AG10803 (cell line): ENCODE measurements around a stretch of chr22.

GRCh38 chr22:32205663-32206008, 763 bp upstream of the RFPL2 start:
- RRBS: 54% methylated on average over 4 of the region's 11 CpGs

GRCh38 chr22:32226400-32226735, 21.5 kb upstream of the RFPL2 start:
- RRBS: no CpG with 5 or more reads among the region's 3 CpGs

DNA sequence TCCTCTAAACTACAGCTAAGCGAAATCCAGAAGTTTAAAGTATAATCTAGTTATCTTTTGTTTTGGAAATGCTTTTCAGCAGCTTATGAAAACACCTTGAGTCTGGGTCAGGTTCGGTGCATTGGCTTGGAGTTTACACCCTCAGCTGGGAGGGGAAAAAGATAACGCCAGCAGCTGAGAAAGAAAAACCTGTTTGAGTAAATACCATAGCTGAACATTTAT, 252 bp upstream of the RTCB start:
- RRBS: no CpG with 5 or more reads among the region's 3 CpGs

DNA sequence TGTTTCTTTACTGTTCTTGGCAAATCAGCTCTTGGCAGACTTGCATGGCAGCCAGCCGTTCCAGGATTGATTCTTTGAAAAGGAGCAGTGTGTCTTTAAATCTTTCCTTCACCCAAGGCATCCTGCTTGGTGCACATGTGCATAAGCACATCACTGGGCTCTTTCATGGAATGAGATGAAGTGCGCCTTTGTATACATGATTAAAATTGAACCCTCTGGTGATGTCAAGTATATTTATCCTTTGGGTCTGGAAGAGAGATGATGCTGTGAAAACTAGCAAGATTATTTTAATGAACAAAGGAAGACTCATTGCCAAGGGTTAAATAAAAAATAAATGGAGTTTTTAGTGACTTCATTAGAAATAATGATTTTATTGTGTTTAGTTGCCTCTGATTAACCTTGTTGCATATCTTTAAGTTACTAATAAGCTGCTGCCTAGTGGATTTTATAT, 12.5 kb downstream of the FBXO7 start:
- RRBS: no CpG with 5 or more reads among the region's 2 CpGs

DNA sequence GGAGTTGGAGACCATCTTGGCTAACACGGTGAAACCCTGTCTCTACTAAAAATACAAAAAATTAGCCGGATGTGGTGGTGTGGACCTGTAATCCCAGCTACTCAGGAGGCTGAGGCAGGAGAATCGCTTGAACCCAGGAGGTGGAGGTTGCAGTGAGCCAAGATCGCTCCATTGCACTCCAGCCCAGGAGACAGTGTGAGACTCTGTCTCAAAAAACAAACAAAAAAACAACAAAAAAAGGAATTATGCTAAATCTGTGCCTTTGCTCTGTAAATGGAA, 21.6 kb downstream of the FBXO7 start:
- RRBS: no CpG with 5 or more reads among the region's 4 CpGs

- RRBS: no CpG with 5 or more reads among the region's 5 CpGs
Measured at GRCh38 chr22:32846377-32847179, 45.1 kb downstream of the TIMP3 start.

GRCh38 chr22:32852083-32853349, 51.0 kb downstream of the TIMP3 start:
- RRBS: no CpG with 5 or more reads among the region's 13 CpGs

DNA sequence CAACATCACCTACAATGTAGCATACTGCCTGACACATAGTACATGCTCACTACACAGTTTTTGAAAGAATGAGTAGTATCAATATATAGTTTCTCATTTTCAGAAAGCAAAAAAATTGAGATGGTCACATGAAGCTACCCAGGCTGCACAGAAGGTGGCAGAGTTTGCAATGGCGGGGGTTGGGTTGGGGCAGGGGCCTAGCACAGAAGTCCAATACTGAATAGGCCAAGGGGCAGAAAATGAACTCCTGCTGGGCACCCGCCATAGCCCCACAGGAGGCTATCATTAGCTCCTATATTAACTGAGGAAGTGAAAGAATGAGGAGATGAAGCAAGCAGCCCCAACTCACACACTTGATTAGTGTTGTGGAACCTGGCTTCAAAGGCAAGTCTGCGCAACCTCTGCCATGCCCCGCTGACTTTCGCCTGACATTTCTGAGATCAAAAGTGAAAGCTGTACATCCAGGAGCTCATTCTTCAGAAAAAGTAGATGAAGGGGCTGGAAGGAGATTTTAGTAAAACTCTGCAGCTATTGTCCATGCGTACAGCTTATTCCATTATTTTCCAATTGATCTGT, 241.3 kb upstream of the SYN3 start:
- RRBS: no CpG with 5 or more reads among the region's 6 CpGs

DNA sequence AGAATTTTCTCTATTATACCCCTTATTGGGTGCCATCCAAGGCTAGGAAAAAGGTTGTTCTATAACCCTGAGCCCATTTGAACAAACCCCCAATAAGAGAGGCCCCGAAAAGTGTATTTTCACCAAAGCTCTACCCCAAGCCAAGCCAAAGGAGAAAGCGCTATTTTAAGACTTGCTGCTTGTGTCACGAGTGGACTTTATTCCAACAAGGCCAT, 11.4 kb downstream of the LARGE1 start:
- RRBS: no CpG with 5 or more reads among the region's 3 CpGs

DNA sequence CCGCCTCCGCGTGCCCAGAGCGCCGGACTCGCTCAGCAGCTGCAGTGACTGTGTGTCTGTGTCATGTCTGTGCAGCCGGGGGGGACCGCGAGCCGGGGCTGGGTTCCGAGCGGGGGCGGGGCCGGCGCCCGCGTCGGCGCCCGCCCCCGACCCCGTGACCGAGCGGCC, 568 bp upstream of the LARGE1 start:
- RRBS: 1% methylated on average over 18 of the region's 24 CpGs

DNA sequence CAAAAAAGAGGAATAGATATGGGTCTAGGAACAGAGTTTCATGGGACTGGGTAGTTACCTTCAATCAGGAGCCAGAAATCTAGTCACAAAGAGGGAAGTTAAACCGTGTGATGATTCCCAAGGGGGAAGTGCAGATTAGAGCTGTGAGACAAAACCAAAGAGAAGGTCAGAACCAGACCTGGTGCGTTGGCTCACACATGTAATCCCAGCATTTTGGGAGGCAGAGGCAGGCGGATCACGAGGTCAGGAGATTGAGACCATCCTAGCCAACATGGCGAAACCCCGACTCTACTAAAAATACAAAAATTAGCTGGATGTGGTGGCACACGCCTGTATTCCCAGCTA, 42.2 kb upstream of the LARGE1 start:
- RRBS: no CpG with 5 or more reads among the region's 7 CpGs

GRCh38 chr22:35342151-35342466, 38.8 kb upstream of the HMOX1 start:
- RRBS: no CpG with 5 or more reads among the region's 6 CpGs

- RRBS: no CpG with 5 or more reads among the region's 14 CpGs
Measured at GRCh38 chr22:35351540-35352068, 29.3 kb upstream of the HMOX1 start.

DNA sequence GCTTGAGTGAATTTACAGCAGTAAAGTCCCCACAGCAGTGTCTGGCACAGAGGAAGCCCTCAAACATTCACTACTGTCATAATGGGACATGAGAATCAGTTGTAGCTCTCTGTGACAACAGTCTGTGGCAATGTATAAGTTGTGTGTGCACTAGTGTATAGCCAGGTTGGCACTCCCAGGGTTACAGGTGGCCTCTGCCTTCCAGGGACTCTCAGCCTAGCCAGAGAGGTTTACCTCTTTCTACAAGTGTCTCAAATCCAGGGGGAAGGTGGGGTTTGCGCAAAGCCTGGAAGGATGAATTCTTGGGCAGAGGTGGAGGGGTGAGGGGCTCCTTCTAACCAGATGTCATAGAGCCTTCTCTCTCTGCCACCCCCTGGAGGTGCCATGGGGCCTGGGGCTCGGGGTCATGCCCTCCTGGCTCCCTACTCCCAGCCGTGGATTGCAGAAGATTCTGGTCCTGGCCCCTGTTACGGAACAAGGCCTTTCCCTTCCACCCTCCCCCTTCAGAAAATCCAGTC, 6.6 kb downstream of the HMOX1 start:
- RRBS: no CpG with 5 or more reads among the region's 4 CpGs

DNA sequence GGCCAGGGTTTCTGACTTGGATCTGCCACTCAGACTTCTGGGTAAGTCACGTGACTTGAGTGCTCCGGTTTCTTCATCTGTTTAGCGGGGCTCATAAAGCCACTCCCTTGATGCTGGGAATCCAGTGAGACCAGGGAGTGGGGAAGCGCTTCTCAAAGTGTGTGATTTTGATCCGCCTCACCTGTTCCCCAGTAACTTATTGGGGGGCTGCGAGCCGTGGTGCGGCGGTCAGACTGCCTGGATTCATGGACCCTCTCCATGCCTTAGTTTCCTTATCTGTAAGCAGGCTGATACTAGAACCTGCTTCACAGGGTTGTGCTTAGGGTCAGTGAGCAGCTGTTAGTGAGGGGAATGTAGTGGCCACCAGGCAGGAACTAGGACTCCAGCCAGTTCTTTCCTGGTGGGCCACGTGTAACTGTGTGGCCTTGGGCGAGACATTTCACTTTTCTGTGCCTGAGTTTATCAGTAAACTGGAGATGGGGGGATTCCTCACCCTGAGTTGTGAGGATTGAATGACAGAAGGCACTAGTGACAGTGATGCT, 24.7 kb downstream of the MCM5 start:
- RRBS: no CpG with 5 or more reads among the region's 11 CpGs

GRCh38 chr22:35451941-35452959, 52.3 kb downstream of the MCM5 start:
- RRBS: no CpG with 5 or more reads among the region's 27 CpGs

GRCh38 chr22:35452960-35453649, 53.2 kb downstream of the MCM5 start:
- RRBS: no CpG with 5 or more reads among the region's 7 CpGs

DNA sequence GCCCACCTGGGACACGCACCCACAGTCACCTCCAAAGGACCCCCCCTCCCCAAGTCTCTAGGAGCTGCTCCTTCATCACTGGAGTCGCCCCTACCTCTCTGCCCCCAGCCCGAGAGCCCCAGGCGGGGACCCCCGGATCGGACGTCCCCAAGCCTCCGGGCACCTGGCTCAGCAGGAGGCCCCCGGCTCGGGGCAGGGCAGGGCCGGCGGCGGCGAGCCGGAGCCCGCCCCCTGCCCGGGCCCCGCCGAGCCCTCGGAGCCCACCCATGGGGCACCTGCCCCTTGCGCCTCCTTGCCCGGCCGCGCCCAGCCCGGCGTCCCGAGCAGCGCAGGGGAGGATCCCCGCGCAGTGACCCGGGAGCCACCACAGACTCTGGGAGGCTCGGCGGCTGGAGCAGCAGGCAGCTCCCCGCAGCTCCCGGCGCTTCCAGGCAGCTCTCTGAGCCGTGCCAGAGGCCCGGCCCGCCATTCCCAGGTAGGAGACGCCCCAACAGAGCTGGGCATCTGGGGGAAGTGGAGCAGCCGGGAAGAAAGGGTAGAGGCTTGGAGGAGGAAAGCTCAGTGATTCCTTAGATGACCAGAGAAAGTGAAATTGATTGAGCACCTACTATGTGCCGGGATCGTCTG, 508 bp downstream of the RASD2 start:
- RRBS: 5% methylated on average over 22 of the region's 43 CpGs

DNA sequence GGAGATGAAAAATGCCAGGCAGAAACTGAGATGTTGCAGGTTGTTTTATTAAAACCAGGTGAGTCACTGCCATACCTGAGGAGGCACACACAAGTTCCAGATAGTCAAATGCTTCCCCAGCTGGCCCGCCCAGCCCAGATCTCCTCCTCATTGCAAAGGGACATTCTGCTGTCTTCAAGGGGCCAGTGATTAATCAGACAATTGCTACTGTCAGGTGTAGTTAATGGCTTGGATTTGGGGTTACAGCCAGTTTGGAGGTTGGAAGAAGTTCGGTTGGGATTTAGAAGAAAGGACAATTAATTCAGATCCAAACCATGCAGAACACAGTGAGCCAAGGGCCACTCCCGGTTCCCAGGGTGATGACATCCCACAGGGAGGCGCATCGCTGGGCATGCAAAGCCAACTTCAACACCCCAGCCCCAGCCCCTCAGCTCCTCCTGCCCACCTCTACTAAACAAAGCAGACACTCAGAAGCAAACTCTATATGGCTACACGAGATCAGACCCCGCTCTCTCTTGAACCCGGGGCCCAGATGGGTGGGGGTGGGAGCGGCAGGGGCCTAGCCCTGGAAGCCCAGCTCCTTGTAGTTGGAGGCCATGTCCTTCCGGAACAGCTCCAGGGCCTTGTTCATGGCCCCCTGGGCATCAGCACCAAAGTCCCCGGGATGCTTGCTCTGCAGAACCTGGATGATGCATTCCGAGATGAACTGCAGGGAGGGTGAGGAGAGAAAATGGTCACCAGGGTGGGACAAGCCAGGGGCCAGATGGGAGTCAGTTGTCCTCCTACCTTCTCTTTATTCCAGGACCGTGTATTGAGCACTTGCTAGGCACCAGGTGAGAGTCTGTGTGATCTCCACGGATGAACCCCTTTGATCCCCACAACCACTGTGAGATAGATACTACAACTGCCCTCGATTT, 10.1 kb downstream of the MB start:
- RRBS: 84% methylated on average over 4 of the region's 15 CpGs

DNA sequence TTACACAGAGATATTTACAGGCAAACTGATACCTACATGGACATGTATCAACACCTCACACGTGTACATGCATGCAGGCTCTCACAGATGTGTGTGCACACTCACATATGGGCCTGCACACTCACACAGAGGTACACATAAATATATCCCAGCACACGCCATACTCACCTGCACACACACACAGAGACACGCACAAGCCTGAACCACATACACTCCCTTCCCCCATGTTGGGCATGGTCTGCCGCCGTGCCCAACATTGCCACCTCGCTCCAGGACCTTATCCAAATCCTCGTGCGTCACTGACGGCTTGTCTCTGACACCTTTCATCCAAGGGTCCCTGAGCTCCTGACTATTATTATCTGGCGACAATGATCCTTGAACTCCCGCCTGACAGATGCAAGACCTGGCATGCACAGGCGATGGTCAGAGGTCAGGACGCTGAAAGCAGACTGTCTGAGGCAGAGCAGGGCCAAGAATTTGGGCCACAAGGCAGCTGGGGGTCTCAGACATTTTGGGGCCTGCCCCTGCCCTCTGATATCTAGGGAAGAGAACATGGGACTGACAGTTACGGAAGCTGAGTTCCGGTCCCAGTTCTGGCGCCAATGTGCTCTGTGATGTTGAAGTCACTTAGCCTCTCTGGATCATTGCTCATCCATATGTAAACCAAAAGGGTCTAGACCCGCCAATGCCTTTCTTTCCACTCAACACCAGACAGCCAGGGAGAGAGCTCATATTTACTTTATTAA, 4.2 kb downstream of the MB start:
- RRBS: no CpG with 5 or more reads among the region's 17 CpGs